ENCODE measurements around the genes JAK1 and LEPR.

DNA sequence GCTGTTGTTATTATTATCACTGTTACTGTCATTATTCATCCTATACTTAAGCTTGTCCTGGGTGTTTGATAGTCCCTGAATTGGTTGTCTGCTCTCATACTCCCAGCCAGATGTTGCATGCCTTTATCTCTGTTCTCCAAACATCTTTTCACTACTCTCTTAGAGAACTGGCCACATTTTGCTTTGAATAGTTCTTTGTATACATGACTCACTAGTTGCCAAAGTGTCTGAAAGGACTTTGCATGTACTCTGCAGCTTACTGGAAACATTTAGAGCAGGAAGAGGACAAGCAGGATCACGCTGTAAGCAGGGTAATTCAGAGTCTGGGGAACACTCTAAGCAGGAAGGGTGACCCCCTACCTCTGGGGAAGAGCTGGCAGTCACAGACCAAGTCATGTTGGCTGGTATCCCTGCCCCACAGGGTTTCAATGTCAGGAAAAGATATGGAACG is 2.2 kb upstream of the DOCK7 start:
- RRBS, result no CpG with 5 or more reads among the region's 2 CpGs

- RRBS, result 90% methylated on average over 29 of the region's 104 CpGs
These were observed 972 bp downstream of the FOXD3 start for GRCh38 chr1:63323116-63323961.

DNA sequence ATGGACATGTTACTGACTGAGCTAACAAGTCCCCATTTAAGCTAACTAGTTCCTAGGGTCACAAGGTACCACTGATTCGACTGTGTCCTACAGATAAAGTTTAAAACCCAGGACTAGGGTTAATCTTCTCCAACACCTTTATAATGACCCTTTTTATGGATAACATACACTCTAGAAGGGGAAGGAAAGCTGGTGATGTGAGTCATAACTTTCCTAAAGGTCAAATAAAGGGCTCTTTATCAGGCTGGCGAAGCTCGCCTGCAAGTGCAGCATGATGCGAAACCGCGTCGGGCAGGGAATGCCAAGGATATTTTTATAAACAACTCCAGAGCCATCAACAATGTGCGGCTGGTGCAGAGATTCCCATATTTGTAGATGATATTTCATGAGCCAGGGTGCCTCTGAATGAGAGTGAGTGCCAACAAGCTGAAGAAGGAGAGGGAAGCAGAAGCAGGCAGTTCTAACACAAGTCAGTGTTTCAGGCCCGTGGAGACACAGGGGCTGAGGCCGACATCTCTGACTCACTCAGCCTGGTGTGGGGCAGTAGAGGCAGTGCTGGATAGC is 75.6 kb upstream of the ROR1 start:
- RRBS, result no CpG with 5 or more reads among the region's 10 CpGs

- RRBS, result no CpG with 5 or more reads among the region's 7 CpGs
These were observed 68.8 kb upstream of the ROR1 start for GRCh38 chr1:63704982-63705473.

GRCh38 chr1:63804921-63805403 is 31.1 kb downstream of the ROR1 start:
- RRBS, result no CpG with 5 or more reads among the region's 5 CpGs

DNA sequence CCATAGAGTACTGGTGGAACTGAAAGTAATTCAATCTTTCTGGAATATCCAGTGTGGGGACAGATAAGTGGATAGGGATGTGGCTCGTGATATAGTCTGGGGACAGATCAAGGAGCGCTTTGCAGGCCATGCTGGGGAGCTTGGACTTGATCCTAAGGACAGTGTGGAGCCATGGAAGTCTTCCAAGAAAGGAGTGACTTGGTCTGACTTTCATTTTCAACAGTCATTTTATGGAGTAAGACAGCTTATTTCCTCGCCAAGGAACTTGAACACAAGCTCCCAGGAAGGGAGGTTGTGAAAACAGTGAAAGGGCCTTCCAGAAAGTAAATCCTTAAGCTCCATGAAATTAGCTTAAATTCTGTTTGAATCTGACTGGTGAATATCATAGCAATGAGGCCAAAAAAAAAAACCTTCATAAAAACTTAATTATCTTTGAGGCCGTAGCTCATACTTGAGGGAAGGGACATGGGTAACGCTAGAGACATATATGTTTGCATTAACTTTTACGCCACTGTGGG is 55.9 kb downstream of the ROR1 start:
- RRBS, result no CpG with 5 or more reads among the region's 6 CpGs

DNA sequence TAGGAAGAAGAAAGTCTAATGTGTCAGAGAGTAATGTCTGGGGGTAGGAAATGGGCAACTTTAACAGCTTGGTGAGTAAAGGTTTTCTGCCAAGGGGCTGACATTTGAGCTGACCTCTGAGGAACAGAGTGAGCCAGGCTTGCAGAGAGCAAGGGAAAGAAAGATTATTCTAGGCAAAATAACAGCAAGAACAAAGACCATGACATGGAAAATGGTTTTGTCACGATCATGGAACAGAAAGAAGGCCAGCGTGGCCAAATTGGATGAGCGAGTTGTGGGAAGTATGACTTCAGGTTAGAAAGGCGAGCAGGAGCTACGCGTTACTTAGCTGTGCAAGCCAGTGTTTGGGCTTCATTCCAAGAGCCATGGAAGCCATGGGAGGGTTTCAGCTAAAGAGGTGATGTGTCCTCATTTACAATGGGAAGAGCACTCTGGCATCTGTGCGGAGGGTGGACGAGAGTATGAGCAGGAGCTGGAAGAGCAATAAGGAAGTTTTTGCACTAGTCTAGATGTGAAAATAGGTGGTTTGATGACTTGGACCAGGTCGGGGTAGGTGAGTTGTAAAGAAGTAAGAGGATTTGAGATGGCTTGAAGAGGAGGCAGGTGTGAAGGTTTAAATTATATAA is 132.5 kb upstream of the UBE2U start:
- RRBS, result no CpG with 5 or more reads among the region's 9 CpGs

DNA sequence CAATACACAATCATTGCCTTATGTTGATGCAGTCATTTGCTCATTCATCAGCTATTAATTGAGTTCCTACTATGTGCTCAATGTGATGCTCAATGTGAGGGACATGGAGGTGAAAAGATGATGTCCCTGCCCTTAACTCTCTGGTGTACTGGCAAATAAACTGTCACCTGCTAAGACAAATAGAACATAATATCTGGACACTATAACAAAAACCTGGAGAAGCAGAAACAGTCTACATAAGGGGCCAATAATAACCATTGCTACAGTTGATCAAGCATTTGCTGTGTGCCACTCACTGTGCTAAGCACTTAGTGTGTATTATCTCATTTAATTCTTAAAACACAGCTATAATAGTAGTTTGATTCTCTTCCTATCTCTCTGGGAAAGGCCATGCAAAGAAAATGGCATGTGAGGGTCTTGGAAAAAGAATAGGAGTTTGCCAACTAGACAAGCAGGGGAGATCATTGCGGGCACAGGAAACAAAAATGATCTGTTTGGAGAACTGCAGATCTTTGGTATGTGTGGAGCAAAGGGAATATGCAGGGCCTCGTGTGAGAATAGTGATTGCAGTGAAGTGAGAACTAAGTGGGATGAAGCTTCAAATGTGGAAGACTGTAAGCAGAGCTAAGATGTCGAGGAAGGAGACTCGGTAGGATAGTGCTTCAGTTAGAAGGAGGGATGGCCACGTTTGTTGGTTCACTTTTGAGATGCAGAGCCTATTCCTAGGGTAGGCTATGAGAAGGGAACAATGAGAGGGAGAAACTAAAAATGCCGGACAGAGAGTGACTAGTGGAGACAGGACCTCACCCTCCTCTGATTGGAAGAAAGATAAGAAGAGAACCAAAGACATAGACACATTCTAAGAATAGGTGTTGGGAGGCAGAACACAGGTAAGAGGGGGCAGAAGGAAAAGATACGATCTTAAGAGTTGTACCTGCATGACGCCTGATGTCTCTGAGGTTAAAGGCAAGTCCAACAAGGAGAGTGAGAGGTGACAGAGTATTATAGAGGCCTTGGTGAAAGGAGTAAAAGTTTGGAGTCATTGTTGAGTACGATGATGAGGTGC is 125.2 kb upstream of the UBE2U start:
- RRBS, result no CpG with 5 or more reads among the region's 9 CpGs

DNA sequence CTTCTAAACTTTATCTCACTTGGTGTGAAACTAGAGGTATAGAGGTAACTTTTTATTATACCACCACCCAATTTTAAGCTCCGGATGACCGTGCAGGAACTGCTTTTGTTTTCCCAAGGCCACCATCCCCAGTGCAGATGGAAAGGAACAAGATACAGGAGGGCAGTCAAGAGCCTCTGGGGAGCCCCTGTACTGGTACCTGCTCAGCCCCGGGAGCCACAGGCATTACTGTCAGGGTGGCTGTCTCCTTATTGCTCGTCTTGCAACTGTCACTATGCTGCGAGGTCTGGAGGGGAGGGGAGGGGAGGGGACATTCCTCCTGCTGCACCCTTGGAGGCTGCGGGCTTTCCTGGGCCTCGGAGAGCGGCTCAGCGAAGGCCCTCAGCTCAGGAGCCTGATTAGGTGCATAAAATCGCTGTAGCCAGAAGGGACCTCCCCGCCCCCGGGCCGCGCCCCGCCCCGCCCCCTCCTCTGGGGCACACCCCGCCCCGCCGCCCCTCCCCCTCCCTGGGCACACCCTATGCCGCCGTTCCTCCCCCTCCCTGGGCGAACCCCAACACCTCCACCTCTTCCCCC is 35.3 kb downstream of the CACHD1 start:
- RRBS, result 80% methylated on average over 1 of the region's 22 CpGs

DNA sequence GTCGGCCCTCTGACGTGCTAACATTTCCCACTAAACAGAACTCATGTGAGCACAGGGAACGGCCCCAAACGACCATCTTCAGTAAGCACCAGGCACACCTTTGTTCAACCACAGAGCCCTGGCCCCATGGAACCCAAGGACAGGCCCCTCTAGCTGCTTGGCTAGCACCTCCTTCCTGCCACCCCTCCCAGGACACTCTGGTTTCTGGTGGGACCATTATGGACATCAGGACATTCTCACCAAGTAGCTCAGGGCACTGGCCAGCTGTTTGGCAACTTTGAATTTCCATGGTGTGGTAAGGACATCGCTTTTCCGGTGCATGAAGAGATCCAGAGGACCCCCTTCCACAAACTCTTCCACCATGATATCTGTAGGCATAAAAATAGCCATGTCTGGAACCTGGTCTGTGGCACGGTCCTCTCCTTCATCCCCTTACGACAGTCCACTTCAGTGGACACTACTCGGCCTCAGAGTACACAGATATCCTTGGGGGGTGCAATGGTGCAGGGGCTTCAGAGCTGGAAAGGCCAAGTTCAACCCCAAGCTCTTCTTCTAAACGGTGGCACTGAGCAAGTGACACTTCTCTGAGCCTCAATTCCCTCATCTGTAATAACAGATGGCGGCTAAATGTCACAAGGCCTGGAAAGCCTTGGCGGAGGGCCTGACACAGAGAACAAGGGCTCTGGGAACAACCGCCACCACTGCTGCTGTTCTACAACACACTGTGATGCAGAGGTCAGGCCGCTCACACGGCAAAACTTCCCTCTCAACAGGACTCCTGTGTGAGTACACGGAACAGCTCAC is 100.6 kb downstream of the RAVER2 start:
- RRBS, result no CpG with 5 or more reads among the region's 16 CpGs

GRCh38 chr1:64848870-64849624 is 104.2 kb downstream of the RAVER2 start:
- RRBS, result no CpG with 5 or more reads among the region's 15 CpGs

DNA sequence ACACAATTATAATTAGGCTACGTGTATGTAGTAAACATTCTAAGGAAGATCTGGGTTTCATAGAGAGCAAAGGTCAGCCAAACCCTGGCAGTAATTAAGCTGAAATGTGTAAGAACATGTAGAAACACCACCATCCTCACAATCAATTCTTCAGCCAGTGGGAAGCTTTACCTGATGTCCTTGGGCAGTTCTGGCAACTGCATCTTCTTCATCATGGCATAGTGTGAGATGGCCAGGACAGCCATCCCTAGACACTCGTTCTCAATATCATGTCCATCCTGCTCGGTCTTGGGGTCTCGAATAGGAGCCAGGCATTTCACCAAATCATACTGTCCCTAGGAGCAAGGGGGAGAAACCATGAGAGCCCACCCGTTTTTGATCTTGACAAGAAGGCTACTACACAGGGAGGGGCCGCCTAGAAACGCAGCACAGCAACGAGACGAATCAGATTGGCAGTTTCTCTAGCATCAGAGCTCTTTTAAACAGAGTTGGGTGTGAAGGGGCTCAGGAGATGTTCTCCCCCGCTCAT is 97.1 kb downstream of the JAK1 start:
- RRBS, result no CpG with 5 or more reads among the region's 10 CpGs

- RRBS, result no CpG with 5 or more reads among the region's 5 CpGs
These were observed 68.3 kb downstream of the JAK1 start for GRCh38 chr1:64897929-64898525.

- RRBS, result no CpG with 5 or more reads among the region's 2 CpGs
These were observed 40.8 kb downstream of the JAK1 start for GRCh38 chr1:64925593-64925821.

DNA sequence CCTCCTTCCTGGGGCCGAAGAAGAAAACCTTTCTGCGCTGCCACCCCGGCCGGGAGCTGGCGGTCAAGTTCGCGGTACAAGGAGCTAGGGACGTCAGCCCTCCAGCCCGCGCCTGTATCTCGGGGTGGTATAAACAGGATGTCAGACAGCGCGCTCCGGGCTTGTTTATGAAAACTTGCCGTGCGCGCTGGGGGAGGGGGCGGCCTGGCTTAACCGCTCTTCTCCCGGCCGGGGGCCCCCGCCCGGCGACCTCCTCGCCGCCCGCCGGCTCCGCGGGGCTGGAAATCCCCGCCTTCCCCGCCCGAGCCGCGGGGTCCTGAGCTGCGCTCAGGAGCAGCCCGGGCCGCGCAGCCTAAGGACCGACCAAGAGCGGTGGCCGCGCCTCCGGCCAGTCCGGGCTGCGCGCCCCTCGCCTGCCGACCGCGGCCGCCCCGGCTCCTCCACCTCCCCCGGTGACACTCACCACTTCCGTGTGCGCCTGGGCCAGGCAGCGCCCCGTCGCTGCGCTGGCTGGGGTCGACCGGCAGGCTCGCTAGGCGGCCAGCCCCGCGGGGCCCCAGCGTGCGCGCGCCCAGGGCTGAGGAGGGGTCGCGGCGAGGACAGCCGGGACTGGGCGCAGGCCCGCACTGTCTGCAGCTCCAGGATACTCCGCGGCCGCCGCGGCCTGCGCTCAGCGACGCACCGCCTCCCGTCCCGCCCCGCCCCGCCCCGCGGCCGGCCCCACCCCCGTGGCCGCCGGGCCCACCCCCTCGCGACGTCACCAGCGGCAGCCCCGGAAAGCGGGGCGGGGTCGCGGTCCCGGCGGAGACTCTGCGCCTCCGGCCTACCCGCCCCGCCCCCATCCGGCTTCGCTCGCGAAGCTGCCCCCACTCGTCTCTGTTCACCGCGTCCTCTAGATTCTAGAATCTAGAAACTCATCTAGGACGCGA is at the start of gene JAK1:
Gene JAK1, minus strand, starts transcription at position 680 of the 929 bp plus-strand sequence.
- RRBS, result 1% methylated on average over 61 of the region's 119 CpGs

DNA sequence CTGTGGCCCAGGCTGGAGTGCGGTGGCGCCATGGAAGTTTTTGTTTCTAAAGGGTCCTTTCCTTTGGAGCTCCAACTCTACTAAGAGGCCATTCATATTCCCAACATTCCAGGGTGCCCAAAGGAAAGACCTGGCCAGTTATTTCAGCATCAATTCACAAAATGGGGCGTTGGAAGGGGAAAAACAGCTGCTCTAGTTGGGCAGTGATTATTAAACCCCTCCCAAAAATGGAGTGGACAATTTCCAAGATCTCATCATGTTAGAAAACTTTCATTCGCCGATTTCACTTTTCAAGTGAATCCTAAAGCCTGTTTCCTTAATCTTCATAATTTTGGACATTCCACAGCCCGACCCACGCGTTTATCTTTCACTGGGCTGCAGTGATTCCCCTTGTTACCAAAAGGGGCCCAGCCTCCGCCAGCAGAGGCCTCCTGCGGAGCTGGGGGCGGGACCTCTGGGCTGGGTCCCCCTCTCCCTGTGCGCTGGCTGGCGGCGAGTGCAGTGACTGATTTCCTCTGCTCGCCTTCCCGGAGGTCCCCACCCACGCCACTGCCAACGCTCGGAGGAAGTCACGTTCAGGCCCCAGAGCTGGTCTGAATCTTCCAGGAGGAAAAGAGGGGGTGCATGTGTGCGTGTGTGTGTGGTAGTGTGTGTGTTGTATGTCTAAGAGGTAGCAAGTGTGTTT is 34.7 kb upstream of the JAK1 start:
- RRBS, result no CpG with 5 or more reads among the region's 21 CpGs

GRCh38 chr1:65114247-65114637 is 33.8 kb upstream of the AK4 start:
- RRBS, result no CpG with 5 or more reads among the region's 5 CpGs

DNA sequence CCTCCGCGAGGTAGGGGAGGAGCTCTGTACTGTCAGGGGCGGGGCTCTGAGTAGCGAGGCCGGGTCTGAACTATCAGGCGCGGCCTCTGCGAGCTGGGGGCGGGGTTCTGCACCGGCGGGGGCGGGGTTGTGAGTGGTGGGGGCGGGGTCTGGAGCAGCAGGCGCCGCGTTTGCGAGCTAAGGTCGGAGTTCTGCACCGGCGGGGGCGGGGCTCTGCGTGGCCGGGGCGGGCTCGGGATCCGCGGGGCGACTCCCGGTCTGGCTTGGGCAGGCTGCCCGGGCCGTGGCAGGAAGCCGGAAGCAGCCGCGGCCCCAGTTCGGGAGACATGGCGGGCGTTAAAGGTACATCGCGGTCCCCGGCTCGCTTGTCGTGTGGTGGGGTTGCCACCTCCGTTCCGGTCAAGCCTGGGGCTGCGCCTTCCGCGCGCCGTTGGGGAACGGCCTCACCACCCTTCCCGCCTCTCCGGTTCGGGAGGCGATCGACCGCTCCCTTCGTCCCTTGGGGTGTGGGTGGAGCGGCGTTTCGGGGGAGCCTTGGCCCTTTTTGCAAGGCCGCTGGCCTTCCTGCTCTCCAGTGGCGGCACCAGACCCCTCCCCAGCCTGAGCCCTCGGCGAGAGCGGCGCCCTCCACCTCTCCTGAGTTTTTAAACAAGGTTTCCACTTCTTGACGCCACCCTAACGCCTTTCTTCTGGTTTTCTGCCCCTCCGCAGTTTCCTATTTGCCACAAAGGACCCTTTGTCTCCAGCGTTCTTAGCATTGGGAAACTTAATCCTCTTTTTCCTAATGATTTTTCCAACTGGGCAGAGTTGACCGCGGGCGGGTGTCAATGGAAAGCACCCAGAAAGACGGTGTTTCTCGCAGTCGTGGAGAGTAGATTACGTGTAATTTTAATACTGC is at the start of gene LEPR:
Gene LEPR, plus strand, starts transcription at position 270 of the 898 bp plus-strand sequence.
- RRBS, result 2% methylated on average over 27 of the region's 77 CpGs

GRCh38 chr1:65512375-65512826 is 91.9 kb downstream of the LEPR start:
- RRBS, result no CpG with 5 or more reads among the region's 4 CpGs

GRCh38 chr1:65791336-65791815 is 1.3 kb upstream of the PDE4B start:
- RRBS, result no CpG with 5 or more reads among the region's 4 CpGs